ENCODE measurements around the genes ASB18 and IQCA1.

GRCh38 chr2:236178533-236179099, 10.4 kb upstream of the GBX2 start:
- PRO-cap, result no peak
- RAMPAGE, long total RNA, 3 experiments, result no peak in any of the 3 experiments

DNA sequence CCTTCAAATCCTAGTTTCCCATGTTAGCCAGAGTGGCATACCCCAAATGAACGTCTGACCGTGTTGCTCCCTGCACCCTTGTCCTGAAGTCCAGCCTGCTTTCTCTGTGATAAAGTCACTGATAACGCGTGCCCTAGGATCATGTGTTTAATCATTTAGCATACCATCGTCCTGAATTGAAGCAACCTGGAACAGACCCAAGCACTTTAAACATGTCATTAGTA, 2.9 kb downstream of the ASB18 start:
- PRO-cap, result no peak
- RAMPAGE, long total RNA, 3 experiments, result no peak in any of the 3 experiments

DNA sequence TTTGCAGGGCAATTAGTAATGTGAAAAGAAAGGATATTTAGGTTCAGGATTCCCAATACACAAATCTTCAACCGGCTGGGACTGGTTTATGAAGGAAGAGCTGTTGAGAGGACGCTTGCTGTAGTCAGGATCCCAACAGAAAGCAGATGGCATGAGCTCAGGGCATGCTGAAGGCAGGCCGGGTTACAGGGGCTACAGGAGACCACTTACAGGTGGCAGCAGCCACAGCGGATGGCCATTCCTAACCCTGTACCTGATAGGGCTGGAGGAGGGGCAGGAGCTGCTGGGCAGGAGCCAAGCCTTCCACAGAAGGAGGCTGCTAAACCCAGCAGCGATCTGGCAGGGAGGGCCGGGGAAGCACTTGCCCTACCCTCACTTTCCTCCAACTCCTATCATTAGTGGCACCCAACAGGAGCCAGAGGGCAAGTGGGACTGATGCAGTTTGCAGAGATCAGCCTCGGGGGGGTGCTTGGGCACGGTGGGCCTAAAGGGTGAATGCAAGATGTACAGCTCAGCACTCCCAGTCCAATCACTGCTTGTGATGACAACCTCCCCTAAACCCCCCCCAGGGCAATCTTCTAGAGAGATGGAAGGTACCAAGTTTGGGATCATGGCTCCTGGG, 2.0 kb downstream of the ASB18 start:
- PRO-cap, result no peak
- RAMPAGE, long total RNA, 3 experiments, result no peak in any of the 3 experiments

DNA sequence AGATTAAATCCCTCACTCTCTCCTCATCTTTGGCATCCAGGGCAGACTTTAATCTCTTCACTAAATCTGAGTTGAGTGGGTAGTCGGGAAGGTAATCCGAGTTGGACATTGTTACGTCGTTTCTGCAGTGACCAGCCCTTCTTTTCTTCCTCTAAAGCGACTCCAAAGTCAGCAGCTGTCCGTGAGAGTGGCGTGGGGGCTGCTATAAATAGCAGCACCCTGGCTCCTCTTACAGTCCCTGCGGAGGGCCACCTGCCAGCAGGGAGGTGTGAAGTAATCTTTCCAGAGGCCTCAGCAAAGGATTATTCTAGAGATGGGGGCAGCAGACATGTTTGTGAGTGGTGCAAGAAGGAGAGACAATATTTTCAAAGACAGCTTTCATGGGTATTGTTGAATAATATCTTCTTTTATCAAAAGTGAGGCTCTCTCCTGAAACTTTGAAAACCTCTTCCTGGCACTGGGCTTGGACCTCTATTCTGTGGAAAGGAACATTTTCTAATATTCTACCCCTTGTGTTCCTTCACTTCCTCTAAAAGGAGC, at the start of gene ASB18:
ASB18 (minus strand) TSS at position 170 of the 540 bp plus-strand sequence.
- PRO-cap, result unidirectional peak, minus-strand start at position 158 of the sequence
- RAMPAGE, long total RNA, 3 experiments, result start-site peak on the minus strand in 1 of 3 experiments, centred at position 167 of the sequence, 7 reads per replicate

DNA sequence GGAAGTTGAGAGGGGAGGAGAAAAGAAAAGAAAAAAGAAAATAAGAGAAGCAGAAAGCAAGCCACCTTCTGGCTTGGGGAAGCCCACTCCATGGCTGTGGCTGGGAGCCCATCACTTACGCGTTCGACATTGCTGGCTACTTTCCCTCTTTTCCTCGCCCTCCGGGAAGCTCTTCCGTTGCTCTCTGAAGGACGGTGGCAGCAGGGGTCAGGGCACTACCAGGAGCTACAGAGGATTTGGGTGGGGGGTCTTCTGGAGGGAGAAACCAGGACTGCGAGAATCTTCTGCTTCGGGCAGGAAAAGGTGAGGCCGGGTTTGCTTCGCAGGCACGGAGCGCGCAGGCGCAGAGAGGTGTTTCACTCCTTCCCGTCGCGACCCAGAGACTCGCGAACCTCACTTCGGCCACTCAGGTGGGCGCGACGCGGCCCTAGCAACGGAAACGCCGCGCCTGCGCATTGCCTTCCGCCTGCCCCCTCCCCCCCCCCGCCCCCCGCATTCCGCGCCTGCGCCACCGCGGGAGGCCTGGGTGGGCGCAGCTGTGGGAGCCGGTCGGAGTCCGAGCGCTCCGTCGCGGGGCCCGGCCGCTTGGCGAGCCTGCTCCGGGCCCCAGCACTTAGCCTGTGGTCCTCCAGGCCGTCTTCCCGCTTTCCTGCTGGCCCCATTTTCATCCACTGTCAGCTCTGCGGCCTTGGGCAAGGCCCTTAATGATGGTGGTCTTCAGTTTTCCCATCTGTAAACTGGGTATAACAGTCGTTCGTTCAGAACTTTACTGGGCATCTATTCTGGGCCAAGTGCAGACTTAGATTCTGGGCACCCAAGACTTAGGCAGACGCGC, at the start of gene IQCA1:
IQCA1 (minus strand) TSS at position 339 of the 835 bp plus-strand sequence.
- PRO-cap, result no peak
- RAMPAGE, long total RNA, 3 experiments, result no peak in any of the 3 experiments

GRCh38 chr2:236568374-236569250, 1.0 kb upstream of the ACKR3 start:
- PRO-cap, result bidirectional peak, plus-strand start at chr2:236568820, minus-strand start at chr2:236568461
- RAMPAGE, long total RNA, 3 experiments, result no peak in any of the 3 experiments

DNA sequence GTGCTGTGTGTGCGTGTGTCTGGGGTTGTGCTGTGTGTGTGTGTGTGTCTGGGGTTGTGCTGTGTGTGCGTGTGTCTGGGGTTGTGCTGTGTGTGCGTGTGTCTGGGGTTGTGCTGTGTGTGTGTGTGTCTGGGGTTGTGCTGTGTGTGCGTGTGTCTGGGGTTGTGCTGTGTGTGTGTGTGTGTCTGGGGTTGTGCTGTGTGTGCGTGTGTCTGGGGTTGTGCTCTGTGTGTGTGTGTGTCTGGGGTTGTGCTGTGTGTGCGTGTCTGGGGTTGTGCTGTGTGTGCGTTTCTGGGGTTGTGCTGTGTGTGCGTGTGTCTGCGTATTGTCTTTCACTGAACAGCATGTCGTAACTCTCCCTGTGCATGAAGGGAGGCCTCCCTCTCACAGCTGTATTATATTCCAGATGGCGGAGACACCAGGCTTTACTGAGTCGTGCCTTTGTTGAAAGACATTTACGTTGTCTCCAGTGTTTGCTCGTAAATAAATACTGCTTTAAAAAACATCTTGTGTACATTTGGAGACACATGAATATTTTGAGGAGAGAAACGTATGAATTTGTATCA, 5.8 kb downstream of the ACKR3 start:
- PRO-cap, result bidirectional peak, plus-strand start at position 395 of the sequence, minus-strand start at position 281 of the sequence
- RAMPAGE, long total RNA, 3 experiments, result no peak in any of the 3 experiments

DNA sequence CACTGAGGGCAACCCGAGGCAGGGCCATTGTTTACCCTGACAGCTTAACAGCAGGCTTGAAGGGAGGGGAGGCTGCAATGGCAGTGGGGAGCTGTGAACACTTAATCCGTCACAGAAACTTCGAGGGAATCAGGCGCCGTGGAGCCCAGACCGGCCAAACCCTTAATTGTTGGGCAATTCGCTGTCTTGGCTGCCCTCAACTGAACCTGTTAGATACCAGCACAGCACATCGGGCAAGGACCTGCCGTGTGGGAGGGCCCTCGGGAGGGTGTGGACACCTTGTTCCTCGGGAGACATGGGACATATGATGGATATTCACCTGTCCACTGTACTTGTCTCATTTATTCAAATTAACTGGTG, 146.0 kb downstream of the ACKR3 start:
- PRO-cap, result no peak
- RAMPAGE, long total RNA, 3 experiments, result no peak in any of the 3 experiments

DNA sequence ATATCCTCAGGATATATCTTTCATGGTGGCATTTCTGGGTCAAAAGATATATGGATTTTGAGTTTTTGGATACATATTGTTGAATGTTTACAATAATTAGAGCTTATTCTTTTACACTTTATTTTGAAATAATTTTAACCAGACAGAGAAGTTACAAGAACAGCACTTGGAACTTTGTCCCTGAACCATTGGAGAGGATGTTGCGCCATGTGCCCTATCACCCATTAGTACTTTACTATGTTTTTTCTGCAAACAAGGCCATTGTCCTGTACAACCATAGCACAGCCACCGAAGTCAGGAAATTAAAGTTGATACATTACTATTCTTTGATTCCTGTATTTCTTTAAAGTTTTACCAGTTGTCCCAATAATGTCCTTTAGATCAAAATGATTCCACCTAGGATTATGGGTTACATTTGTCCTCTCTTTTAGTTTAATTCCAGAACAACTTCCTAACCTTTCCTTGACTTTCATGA, 188.8 kb downstream of the ACKR3 start:
- PRO-cap, result no peak
- RAMPAGE, long total RNA, 3 experiments, result no peak in any of the 3 experiments

DNA sequence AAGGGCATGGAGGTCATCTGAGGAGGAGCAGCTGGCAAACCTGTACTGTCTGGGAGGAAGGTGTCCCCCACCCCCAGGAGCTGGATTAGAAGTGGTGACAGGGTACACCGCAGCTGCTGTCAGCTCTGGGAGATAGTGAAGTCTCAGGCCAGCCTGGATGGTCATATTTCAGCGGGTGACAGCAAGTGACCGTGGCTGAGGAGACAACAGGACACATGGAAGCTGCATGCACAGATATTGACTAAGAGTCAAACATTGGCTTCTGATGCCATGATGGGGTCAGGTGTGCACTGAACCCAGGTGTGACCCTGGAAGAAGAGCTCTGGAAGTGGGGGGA, 250.7 kb downstream of the ACKR3 start:
- PRO-cap, result no peak
- RAMPAGE, long total RNA, 3 experiments, result no peak in any of the 3 experiments

- PRO-cap, result no peak
- RAMPAGE, long total RNA, 3 experiments, result no peak in any of the 3 experiments
Measured at GRCh38 chr2:237100746-237101489, 15.2 kb downstream of the COPS8 start.

DNA sequence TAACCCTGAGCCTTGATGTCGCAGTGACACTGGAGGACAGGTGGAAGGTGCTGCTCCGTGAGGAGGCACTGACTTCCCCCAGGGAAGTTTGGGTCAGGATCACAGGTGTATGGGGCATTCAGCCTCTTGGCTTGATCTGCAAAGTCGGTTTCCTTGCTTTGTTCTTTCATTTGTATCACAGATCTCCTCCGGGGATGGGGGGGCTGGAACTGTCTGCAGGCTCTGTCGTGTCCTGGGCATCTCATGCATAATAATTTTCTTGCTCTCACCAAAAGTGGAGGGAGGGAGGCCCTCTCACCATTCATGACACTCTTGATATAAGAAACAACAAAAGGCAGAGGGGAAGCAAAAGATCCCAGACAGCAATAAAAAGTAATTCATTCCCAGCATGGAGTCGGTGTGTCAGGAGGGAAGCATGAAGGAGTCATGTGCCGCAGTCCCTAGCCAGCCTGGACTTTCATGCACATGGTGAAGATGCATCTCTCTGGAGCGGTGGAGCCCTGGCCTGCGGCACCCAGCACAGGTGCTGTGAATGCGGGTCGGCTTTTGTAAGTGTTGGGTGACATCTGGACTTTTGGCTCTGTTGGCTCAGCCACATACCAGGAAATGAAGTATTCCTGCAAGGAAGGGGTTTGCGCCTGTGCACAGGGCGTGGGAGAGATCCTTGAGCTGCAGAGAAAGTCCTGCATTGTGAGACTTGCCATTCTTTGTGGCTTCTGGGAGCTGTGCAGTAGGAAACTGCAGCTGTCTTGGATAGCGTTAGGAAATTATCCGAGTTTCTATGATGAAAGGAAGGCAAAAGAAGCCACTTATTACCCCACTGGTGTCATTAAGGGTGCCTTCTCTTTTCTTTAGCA, 119.3 kb downstream of the COPS8 start:
- PRO-cap, result no peak
- RAMPAGE, long total RNA, 3 experiments, result no peak in any of the 3 experiments

DNA sequence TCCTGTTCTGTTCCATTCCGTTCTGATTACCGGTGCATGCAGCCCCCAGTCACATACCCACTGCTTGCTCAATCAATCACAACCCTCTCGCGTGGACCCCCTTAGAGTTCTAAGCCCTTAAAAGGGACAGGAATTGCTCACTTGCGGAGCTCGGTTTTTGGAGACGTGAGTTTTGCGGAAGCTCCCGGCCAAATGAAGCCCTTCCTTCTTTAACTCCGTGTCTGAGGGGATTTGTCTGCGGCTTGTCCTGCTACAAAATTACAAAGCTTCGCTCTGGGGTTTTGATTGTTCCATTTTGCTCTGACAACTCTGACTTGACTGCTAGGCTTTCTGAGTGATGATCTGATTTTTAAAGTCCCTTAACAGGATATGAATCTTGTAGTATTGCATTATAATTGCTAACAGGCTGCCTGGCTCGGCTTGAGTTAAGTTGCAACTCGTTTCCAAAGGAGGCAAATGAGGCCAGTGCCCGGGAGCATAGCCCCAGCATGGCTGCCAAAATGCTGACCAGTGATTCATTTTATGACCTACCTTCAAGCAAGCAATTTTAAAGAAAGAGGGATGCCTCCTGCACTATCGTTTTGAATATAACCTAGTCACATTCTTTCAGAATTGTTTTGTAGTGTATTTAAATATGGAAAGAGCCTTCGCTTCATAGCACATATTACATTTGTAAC, 135.5 kb downstream of the COL6A3 start:
- PRO-cap, result unidirectional peak, minus-strand start at position 344 of the sequence
- RAMPAGE, long total RNA, 3 experiments, result no peak in any of the 3 experiments

DNA sequence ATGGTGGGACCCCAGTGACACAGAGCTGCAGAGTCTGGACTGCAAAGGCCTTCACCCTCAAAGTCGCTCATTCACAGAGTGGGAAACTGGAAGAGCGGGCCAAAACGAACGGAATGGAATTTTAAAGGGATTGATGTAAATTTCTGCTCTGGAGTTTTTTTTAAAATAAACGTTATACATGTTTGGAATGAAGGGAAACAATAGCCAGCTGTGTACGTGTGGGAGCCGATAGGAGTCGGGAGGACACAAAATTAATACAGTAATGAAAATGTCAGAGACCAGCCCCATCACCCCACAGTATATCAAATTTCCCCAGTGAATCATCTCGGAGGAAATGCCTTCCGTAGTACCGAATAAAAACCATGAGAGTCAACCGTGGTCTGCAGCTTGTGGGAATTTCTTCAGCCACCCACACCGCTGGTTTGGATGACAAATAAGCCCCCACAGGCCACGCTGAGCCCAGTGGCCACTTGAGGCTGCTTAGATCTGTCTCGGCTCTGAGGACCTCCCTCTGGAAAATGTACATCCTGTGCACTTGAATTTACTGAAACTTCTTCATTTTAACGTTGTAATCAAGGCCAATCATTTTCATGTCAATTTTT, 133.8 kb downstream of the COL6A3 start:
- PRO-cap, result no peak
- RAMPAGE, long total RNA, 3 experiments, result no peak in any of the 3 experiments

GRCh38 chr2:237321075-237321606, 92.8 kb downstream of the COL6A3 start:
- PRO-cap, result no peak
- RAMPAGE, long total RNA, 3 experiments, result no peak in any of the 3 experiments

GRCh38 chr2:237358462-237358784, 55.5 kb downstream of the COL6A3 start:
- PRO-cap, result no peak
- RAMPAGE, long total RNA, 3 experiments, result no peak in any of the 3 experiments

DNA sequence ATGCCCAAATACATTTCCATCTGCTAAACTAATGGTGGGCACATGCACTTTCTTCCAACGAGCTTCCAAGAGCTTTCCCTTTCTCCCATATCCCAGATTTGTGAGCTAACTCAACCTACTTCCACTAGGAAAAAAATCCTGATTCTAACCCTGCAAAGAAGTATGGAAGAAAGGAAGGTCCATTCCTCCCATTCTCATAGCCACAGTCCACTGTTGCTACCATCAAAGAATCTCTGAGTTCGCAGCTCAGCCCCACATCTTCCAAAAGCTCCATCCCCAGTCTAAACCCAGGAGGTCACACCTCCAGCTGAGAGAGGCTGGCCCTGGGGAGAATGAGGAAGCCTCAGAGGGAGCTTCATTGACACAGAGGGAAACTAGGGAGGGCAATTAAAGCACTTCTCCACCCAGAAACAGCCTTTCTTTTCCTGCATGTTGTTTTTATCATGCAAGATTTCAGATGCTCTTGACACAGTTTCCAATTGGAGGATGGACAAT, 51.5 kb downstream of the COL6A3 start:
- PRO-cap, result no peak
- RAMPAGE, long total RNA, 3 experiments, result no peak in any of the 3 experiments

GRCh38 chr2:237476436-237477083, 10.5 kb upstream of the MLPH start:
- PRO-cap, result no peak
- RAMPAGE, long total RNA, 3 experiments, result no peak in any of the 3 experiments

- PRO-cap, result no peak
- RAMPAGE, long total RNA, 3 experiments, result no peak in any of the 3 experiments
Measured at GRCh38 chr2:237509389-237510356, 22.6 kb downstream of the MLPH start.

DNA sequence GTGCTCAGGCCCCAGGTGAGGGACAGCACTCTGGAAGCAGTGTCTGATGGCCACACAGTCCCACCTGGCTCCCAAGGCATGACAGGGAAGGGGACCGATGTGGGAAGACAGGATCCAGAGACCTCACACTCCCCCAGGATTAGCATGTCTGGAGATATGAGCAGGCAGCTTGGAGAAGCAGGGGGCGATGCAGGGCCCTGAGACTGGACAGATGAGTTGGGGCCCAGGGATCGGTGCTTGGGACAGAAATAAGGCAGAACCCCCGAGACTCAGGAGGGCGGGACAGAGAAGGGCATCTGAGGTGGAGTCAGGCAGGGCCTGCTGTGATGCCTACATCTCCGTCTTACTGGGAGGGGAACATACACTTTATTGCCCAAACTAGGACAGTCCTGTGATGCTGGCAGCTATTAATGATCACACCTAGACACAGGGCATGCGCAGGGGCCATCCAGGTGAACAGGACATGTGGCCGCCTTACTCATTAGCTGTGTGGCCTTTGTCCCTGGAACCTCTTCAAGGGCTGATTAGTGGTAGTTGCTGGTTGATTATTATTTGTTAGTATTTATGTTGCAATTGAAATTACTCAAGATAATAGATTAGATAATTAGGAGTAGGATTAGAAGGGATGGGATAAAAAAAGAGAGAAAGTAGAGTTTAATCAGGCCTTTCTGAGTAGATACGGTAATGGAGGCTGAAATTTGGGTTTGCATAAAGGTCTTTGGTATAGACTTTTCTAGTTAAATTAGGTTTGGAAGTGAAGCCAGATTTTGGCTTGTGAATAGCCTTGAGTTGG, 33.2 kb downstream of the MLPH start:
- PRO-cap, result no peak
- RAMPAGE, long total RNA, 3 experiments, result no peak in any of the 3 experiments

Measured in gastrocnemius medialis (tissue), 3 donors.